Ureter (tissue), 1 donor: ENCODE measurements around a stretch of chr21.

- PRO-cap, result no peak
Measured at GRCh38 chr21:42781189-42782477, 97.7 kb downstream of the WDR4 start.

- PRO-cap, result no peak
Measured at GRCh38 chr21:42832772-42833805, 46.2 kb downstream of the WDR4 start.

GRCh38 chr21:42836406-42837004 is 42.8 kb downstream of the WDR4 start:
- PRO-cap, result no peak

GRCh38 chr21:42863153-42863763 is 16.1 kb downstream of the WDR4 start:
- PRO-cap, result no peak

DNA sequence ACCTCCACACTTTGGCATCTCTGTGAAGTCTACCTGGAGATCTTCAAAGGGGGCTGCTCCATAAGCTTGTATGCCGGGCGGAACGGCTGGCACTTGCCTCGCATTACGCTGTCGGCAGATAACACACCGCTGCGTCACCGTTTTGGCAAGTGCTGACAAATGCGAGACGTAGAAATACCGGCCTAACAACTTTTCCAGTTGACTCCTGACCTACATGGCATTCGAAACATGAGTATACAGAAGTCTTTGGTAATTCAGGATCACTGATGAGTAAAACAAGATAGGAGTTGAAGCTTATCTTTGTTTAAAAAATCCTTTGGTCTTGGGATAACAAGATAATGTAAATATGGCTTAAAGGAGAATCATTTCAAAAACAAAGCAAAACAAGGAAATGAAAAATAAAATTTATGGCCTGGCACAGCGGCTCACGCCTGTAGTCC is 18.7 kb upstream of the PKNOX1 start:
- PRO-cap, result no peak

GRCh38 chr21:43076441-43077123 is 947 bp upstream of the CBS start:
- PRO-cap, result unidirectional peak, minus-strand start at chr21:43076865

GRCh38 chr21:43270526-43271236 is 101.9 kb downstream of the CRYAA start:
- PRO-cap, result no peak

- PRO-cap, result no peak
Measured at GRCh38 chr21:43339598-43340356, 87.2 kb downstream of the SIK1 start.

GRCh38 chr21:43353816-43354536 is 73.0 kb downstream of the SIK1 start:
- PRO-cap, result no peak

DNA sequence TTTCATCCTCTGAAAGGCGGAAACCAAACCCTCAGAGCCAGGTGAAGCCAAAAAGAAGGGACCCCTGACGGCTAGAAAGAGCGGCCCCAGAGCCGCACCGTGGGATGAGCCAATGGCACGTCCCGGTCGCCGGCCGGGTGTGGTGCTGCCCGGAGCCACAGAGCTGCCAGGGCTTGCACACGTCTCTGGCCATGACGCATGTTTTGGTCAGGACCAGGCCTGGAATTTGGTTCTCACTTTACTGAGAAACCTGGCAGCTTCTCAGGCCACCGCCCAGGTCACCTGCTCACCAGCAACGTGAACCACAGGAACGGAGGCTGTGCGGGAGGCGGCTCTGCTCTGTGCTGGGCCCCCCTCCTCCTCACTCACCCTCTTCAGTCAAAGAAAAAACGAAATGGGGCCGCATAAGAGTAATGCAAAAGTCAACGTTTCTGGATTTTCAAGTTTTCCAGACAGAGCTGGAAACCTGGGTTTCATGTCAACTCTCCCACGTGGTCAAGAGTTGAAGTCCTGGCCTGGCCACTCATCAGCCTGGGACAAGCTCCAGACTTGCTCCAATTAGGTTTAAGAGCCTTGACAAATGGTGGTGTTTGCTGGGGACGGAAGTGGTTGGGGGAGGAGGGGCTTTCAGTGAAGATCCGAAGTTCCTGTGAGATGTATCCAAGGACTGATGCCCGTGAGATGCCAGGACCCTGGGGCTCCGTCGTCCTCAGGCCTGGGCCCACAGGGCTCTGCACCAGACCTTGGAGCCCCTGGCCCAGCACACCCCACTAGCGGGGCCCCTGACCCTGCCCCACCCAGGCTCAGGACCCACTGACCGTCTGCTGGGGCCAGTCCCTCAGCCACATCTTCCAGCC is 53.7 kb downstream of the SIK1 start:
- PRO-cap, result no peak

DNA sequence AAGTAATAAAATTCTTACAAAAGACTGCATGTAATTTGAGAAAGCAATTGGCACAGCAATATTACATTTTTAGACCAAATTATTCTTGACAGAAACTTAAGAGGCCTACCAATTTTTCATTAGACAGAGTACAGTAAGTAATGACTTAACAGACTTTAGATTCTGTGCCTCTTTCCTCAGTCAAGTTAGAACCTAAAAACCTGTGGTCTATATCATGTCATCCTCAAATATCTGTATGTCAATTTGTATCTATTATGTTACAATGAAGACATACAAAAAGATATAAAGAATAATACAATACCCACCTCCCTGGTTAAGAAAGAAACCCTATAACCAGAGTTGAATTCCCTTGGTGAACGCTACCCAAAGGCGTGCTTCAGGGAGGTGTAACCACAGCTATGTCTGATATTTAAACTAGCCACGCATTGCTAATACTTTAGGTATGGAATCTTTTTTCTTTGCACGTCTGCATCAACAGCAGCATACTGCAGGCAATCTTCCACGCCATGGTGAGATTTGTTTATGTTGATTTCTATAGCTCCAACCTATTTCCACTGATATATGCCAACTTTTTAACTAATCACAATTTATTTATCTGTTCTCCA is 35.6 kb downstream of the H2BC12L start:
- PRO-cap, result no peak

- PRO-cap, result no peak
Measured at GRCh38 chr21:43603022-43603776, 38.2 kb downstream of the H2BC12L start.

GRCh38 chr21:43619341-43619810 is 39.9 kb downstream of the HSF2BP start:
- PRO-cap, result no peak

- PRO-cap, result no peak
Measured at GRCh38 chr21:43689850-43690454, 29.0 kb upstream of the PDXK start.

- PRO-cap, result no peak
Measured at GRCh38 chr21:43711926-43712900, 6.7 kb upstream of the PDXK start.

DNA sequence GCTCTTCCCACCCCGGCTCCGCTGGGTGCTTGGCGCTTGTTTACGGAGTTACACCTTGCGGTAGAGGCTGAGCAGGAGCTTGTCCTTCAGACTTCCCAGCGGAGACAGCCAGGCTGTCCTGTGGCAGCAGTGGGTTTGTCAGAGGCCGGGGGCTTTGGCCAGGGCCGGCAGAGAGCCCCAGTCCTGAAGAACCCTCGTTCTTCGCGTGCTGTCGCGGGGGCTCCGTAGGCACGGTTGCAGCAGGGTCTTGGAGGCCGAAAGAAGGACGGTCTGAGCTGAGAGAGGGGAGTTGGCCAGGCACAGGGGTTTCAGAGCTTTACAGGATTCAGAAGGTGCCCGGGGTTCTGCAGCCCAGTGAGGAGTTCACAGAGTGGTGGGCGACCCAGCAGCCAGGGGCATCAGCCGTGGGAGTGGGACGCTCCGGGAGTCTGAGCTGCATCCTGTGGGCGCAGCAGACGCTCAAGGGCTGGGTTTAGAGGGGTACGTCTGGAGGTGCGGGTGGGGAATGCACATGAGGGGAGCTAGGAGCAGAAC is 10.3 kb downstream of the PDXK start:
- PRO-cap, result no peak

GRCh38 chr21:43759770-43760426 is 16.2 kb downstream of the CSTB start:
- PRO-cap, result no peak

- PRO-cap, result no peak
Measured at GRCh38 chr21:43771506-43772143, 4.5 kb downstream of the CSTB start.

DNA sequence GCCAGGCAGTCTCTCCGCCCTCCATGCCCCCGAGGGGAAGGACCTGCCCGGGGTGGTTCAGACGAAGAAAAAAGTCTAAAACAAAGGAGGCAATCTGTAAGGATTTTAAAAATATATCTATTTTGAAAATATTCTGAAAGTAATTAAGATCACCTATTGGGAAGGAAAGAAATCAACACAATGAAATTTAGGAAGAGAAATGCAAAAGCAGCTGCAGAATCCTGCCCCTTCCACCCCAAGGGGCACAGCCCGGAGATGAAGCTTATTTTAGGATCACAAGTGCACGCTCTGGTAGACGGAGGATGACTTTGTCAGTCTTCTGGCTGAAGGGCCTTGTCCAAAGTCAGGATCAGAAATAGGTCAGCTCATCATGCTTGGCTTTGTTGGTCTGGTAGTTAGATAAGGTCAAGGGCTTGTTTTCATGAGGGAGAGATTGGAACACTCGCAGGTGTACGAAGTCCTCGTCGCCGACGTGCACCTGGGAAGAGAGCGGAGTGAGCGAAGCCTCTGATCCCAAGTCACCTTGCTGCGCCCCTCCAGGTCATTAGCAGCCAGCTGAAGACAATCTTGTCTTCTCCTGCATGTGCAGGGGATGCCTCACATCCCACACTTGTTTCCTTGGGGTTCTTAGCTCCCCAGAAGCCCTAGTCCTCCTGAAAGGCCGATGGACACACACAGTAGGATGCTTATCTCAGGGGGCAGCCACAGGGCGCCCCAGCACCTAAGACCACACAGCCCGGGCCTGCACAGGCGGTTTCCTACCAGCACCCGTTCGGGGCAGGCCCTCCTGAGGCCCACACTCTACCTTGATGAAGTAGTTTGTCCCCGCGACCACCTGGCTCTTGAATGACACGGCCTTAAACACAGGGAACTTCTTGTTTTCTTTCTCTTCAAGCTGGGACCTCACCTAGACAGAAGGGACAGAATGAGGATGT is 2.0 kb downstream of the CSTB start:
- PRO-cap, result no peak

DNA sequence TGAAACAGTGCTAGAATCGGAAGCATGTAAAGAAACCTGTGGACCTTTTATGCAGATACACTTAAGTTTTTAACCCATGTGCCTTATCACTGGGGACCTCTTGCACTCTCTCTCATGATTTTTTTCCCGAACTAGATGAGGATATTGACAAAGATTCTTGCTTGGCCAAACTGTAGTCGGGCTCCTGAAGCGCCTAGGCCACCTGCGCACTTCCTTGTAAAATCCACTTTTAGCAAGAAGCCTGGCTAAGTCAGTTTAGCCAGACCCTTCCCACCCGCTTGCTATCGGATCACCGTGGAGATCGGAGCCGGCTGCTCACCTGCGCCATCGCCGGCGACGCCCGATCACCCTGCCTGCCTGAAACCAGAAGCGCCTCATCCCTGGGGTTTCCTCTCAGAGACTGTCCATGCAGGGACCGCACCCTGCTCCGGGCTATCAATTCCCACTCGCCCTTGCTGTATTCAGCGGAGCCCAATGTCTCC is 546 bp downstream of the CSTB start:
- PRO-cap, result no peak